Skeletal muscle satellite cell (primary cell): ENCODE data around the genes SMARCC1, CDC25A, SPINK8, PFKFB4, UCN2 and TMEM89.

GRCh38 chr3:47379406-47379959, 1.3 kb upstream of the PTPN23 start:
- CAGE, long polyA plus RNA: no peak

DNA sequence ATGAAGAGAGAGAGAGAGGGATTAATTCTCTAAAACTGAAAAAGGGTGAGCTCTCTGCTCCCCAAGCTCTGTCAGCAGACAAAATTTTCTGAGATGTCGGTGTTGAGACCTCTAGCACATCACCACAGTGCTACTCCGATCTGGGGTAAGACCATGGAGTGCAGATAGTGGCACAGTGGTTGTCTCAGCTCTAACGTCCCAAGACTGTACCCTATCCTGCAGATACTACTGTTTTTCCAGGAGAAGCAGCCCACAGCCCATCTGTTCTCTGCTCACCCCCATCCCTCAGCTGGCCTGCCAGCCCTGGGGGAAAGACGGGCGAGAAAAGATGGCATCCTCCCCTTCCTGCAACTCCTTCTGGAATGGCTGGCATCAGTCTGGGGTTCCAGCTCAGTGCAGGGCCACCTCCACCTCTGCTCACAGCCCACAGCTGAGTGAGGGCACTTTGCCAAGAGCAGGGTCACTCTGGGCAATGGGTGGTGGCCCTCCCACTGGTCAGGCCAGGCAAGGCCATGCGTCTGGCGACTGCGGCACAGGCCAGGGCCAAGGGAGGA, 40.7 kb downstream of the PTPN23 start:
- CAGE, long polyA plus RNA: no peak

DNA sequence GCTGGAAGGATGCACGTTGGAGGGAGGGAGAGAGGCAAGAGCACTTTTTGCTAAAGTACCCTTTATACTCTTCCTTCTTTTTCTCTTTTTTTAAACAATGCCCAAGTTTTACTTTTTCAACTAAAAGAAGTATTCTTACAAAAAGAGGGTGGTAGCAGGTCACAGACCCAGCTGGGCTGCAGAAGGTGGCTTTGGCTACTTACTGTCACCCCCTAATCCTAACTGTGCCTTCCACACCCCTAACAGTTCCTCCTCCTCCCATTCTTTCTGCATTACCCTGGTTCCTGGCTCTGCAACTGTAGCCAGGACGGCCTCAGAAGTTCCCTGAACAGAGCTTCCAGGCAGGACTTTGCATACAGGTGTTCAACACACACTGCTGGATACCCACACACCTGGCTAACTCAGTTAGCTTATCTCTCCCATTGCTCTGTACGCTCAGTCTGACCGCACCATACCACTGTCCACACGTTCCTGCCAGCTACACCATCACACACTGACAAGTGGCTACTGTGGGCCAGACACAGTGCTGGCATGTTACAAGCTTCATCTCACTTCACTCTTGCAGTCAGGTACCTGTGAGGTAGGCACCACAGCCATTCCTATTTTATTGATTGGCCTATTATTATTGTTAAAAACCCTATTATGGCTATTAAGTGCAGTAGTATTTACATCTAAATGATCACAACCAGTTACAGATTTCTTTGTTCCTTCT, 12.9 kb downstream of the ELP6 start:
- CAGE, long polyA plus RNA: no peak

DNA sequence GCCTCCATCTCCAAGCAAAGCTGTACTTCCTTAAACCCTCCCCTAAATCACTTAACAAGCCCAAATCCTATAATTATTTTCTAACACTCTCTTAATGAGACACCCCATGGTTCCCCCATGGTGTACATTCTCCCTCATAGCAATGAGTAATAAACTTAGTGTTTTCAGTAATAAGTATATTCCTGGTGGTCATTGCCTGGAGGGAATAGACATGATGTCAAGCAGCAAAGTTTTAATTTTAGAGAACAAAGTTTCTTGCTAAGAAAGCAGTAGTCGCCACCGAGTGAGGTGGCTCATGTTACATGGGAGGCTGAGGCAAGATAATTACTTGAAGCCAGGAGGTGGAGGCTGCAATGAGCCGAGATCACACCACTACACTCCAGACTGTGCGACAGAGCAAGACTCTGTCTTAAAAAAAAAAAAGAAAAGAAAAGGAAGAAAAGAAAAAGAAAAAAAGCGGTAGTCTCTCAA, 2.3 kb upstream of the ELP6 start:
- CAGE, long polyA plus RNA: no peak

- CAGE, long polyA plus RNA: no peak
These were observed 56.6 kb upstream of the CSPG5 start for GRCh38 chr3:47634919-47635932.

DNA sequence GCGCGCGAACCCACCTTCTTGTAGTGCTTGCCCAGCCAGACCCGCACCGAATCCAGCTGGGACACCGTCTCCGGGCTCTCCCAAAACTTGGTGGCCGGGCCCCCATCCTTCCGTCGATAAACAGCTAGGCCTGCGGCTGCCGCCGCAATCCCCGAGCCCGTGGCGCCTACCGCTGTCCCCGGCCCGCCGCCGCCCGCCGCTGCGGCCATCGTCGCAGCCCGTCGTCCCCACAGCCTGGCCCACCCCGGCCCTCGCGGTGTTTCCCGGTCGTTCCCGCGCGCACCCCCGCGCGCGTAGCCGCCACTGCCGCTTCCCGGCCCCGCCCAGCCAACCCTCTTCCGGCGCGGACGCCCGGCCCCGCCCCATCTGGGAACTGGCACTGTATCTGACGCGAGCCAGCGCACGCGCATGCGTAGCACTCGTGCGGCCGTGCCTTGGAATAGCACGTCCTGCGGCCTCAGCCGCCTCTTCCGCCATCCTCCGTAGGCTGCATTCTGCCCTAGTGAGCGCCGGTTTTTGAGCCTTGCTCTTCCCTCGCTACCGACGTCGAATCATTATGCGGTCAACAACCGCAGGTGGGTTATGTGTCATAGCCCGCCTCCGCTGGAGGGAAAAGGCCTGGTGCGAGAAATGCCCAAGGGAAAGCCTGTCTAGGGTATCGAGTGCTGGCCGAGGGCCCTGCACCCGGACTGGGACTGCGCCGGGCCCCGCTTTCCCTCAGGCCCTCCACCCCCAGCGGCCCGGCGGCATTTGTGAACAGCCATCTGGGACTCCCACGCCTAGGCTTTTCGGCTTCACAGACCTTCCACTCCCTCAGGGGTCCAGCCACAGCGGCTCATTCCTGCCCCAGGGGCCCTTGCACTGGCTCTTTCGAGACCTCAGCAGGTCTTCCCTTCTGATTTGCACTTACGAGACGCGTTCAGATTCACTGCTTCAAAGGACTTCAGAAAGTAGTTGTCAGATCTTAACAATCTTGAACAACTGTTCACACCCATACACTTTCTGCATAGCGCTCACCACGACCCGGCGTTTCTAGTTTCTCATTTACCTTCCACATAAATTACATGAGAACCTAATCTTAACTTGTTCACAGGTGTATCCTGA, at the start of gene SMARCC1:
SMARCC1 (minus strand) TSS at position 305 of the 1,104 bp plus-strand sequence.
- CAGE, long polyA plus RNA: no peak

DNA sequence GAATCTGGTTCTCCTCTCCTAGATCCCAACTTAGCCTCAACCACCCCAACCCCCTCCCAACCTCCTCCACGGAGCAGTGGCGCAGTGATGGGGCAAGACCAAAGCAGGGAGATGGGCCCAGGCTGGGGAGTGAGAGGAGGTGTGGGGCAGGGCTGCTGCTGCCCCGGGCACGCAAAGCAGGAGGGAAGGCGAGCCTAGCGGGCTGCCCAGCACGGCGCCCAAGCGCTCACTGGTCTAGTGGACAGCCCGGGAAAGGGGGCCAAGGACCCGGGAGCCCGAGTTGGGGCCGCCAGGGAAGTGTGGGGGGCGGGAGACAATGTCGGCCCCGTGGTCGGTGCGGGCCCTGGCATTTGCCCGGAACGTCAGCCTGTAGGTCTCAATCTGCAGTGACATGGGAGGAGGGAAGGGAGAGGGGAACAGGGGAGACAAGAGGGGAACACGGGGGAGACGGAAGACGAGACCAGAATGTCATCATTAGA, 49.7 kb downstream of the DHX30 start:
- CAGE, long polyA plus RNA: no peak

- CAGE, long polyA plus RNA: no peak
These were observed 85.2 kb downstream of the DHX30 start for GRCh38 chr3:47887983-47888634.

- CAGE, long polyA plus RNA: no peak
These were observed 106.6 kb downstream of the DHX30 start for GRCh38 chr3:47909602-47909914.

DNA sequence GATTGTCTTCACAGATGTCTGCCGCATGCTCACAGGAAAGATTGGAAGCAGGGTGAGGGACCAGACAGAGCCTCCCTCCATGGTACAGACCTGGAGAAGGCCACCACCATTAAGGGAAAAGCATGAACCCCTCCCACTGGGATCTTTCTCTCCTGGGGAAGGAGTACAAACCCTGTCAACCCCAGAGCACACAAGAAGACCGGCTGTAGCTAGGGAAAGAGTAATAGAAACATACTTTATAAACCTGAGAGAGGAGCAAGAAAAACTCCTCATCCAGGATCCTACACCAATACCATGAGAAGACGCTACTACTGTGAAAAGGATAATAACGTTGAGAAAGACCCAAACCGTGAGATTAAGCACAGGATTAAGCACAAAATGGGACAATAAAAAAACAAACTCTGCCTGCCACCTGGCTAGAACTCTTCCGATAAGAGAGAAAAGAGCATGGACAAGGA, 20.2 kb downstream of the MAP4 start:
- CAGE, long polyA plus RNA: no peak

- CAGE, long polyA plus RNA: no peak
These were observed 17.8 kb upstream of the MAP4 start for GRCh38 chr3:48034065-48034461.

GRCh38 chr3:48187856-48188466, at the start of gene CDC25A:
CDC25A (minus strand) TSS chr3:48188417.
- CAGE, long polyA plus RNA: no peak

- CAGE, long polyA plus RNA: no peak
These were observed 7.6 kb upstream of the CAMP start for GRCh38 chr3:48215294-48216409.

GRCh38 chr3:48333407-48333936, at the start of gene SPINK8:
SPINK8 (minus strand) TSS chr3:48333661.
- CAGE, long polyA plus RNA: no peak

- CAGE, long polyA plus RNA: no peak
These were observed 7.8 kb downstream of the PLXNB1 start for GRCh38 chr3:48421941-48422662.

- CAGE, long polyA plus RNA: no peak
These were observed 12.5 kb downstream of the TREX1 start for GRCh38 chr3:48478429-48479102.

DNA sequence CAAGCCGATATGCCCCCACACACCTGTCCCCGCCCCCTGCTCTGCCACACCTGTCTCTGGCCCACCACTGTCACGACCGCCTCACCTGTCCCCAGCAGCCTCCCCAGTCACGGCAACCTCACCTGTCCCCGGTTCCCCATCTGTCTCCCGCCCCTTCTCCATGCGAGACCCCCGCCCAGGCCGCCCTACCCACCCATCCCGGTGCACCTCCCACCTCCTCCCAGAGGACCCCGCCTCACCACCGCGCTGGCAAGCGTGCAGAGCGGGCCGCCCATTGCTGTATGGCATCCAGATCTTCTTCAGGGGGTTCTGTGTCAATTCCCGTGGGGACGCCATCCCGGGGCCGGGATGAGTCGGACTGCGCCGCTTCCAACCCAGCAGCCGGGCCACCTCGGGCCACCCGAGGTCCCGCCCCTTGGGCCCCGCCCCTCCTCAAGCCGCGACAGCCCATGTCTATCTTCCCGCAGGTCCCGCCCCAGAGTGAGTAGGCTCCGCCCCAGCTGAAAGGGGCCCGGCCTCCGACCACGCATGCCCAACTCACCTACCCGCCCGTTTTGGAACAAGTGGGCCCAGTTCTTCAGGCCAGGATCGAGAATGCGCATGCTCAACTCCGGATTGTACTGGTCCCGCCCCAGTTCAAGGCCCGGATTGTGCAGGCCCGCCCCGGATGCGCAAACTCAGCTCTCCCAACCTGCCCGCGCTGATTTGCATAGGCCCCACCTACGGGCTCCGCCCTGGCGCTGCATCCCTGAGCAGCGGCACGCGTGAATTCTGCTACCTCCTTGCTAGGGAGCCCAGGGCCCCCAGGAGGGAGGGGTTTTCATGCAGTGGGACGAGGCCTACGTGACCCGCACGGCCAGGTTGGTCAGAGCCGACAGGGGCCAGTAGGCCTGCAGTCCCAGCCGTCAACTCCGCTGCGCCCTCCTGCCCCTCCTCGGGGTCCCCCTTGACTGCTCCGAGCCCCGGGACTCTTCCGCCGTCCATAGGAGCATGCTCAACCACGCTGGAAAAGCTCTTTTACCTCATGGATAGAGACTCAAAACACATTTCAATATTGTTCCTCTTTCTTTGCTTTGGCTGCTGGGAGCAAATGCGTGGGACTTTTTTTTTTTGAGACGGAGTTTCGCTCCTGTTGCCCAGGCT, at the start of gene PFKFB4:
PFKFB4 (minus strand) TSS at position 362 of the 1,143 bp plus-strand sequence.
- CAGE, long polyA plus RNA: no peak

GRCh38 chr3:48563355-48564598, at the start of gene UCN2:
UCN2 (minus strand) TSS chr3:48563781.
- CAGE, long polyA plus RNA: start-site peak on the minus strand at chr3:48563761-48564396, 28 and 37 reads in 2 replicates

DNA sequence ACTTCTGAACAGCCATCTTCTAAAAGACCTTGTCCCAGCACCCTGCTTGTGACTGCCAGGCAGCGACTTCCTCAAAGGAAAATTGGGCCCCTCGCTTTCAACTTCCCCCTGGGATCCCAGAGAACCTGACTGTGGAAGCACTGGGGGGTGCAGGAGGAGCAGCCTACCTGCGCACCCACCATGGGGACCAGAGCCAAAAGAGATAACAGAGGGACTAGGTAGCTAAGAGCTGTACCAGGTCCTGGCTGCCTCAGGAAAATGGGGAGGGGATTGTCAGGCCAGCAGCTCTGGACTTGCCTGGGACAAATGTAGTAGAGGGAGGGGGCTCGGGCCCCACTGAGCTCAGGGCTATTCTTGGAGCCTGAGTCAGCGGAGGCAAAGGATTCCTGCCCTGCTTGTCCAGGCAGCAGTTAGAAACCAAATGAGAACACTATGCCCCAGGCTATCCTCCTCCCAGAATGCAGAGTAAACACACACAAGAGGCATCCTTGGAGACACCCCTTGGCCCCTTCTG, 3.0 kb upstream of the COL7A1 start:
- CAGE, long polyA plus RNA: no peak

GRCh38 chr3:48621500-48622068, at the start of gene TMEM89:
TMEM89 (minus strand) TSS chr3:48621769.
- CAGE, long polyA plus RNA: no peak